Left common carotid artery plus branches (tissue), 1 donor: ENCODE results near the gene ENGASE.

GRCh38 chr17:78257739-78258441, 26.5 kb downstream of the TMEM235 start:
- PRO-cap: no peak

- PRO-cap: no peak
Measured at GRCh38 chr17:78271415-78272509, 40.3 kb downstream of the TMEM235 start.

DNA sequence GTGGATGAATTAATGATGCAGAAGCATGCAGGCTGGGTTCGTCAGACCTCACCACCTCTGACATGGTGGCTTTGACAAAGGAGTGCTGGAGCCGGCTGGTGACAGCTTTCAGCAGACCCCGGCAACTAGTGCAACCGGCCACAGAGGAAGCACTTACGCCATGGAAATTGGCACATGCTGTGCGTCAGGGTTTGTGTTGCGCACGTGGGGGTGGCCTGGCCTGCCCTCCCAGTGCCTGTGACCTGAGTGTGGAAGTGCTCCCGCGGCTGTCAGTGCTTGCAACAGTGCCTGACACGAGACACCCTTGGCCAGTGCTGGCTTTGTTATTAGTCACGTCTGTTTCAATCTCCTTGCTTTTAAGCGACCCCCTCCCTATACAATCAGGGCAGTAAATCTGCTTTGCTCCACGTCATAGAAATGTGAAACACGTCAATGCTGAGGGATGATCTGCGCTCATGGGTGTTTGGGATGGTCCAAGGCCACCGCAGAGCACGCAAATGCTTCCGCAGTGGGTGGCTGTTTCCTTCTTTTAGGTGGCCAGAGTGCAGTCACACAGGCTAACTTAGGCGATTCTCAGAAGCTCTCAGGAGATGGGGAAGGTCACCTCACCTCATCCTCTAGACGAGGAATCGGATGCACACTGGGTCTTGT, 64.3 kb downstream of the PGS1 start:
- PRO-cap: no peak

DNA sequence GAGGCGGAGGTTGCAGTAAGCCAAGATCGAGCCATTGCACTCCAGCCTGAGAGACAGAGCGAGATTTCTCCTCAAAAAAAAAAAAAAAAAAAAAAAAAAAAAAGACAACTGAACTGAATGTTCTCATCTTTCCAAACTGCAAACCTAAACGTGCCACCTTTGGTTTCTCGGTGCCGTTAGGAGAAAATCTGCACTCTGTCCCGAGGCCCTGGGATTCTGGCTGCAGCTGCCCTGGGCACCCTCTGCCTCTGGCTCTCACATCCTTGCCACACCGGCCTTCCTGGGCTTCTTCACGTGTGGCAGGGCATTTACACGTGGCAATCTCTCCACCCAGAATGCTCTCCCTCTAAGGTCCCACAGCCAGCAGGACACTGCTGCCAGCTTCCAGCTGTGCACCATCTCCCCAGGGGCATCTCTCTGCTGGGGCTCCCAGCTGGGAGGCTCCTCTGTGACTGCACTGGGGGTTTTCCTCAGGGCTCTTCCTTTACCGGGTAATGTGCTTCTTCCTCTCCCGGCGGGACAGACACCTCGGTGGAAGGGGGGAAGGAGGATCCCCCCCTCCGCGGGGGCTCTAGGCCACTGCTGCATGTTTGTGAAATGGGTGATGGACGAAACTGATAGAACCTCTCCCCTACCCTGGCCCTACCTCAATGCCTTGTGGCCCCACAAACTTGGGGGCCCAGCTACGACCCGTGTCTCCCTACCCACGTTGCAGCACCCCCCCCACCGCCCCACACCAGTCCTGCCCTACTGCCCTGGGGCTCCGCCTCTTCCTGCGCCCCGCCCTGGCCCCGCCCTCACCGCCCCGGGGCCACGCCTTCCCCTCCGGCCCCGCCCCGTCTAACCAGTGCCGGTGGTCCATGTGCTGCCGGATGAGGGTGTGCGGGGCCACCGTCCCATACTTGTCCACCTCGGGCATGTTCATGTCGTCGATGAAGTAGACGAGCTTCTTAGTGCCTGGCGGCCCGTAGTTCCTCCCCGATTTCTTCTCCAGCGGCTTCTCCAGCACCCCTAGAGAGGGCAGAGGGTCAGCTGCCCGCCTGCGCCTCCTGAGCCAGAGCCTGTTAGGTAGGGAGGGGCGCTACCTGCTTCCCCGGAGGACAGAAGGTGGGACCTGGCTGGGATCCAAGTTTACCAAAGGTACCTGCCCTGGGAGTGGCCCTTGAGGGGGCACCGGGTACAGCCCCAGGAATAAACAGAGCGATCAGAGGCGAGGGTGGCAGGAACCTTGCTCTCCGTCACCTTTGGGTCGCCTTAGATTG, 92.7 kb downstream of the DNAH17 start:
- PRO-cap: no peak

DNA sequence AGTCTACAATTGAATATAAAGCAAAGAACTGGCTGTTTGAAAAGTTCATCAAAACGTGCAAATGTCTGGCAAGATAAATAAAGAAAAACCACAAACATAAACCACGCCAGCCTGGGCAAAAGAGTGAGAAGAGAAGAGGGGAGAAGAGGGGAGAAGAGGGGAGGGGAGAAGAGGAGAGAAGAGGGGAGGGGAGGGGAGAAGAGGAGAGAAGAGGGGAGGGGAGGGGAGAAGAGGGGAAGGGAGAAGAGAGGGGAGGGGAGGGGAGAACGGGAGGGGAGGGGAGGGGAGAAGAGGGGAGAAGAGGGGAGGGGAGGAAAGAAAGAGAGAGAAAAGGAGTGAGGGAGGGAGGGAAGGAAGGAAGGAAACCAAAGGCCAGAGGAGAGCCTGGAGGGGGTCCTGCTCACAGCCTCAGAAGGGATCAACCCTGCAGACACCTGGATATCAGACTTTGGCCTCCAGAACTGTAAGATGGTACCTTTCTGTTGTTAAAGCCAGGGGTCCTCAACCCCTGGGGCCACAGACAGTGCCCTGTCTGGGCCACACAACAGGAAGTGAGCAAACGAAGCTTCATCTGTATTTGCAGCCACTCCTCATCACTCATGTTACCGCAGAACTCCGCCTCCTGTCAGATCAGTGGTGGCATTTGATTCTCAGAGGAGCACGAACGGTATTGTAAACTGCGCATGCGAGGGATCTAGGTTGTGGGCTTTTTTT, 54.5 kb upstream of the DNAH17 start:
- PRO-cap: no peak

- PRO-cap: no peak
Measured at GRCh38 chr17:78682363-78683045, 99.6 kb downstream of the CYTH1 start.

DNA sequence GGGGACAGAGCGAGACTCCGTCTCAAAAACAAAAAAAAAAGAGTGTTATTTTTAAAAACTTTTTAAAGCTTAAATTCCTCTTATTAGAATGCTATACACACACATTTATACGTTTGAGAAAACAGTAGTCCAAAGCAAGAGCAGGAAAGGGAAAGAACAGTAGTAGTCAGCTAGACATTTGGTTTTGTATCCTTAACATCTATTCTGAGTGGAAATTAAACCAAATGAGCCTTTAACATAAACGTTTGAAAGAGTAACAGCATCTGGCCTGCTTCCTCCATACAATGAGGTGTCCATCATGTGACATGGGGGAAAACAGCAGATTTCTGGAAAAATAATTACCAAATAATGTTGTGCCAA, 20.4 kb downstream of the CYTH1 start:
- PRO-cap: no peak

GRCh38 chr17:78769323-78769684, 12.8 kb downstream of the CYTH1 start:
- PRO-cap: no peak

DNA sequence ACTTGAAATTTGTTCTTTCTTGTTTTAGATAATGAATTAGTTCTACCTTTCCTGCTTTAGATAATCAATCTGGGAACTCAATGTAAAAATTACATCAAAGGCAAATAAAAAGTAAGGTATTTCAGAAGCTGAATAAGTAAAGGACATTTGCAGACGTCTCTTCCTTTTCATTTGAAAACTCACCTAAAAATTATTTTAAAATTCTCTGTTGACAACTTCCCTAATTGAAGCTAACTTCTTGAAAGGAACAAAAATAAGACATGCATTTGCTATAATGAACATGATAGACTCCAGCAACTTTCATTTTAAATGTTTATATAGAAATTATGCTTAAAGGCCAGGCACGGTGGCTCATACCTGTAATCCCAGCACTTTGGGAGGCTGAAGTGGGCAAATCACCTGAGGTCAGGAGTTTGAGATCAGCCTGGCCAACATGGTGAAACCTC, 6.5 kb downstream of the CYTH1 start:
- PRO-cap: no peak

DNA sequence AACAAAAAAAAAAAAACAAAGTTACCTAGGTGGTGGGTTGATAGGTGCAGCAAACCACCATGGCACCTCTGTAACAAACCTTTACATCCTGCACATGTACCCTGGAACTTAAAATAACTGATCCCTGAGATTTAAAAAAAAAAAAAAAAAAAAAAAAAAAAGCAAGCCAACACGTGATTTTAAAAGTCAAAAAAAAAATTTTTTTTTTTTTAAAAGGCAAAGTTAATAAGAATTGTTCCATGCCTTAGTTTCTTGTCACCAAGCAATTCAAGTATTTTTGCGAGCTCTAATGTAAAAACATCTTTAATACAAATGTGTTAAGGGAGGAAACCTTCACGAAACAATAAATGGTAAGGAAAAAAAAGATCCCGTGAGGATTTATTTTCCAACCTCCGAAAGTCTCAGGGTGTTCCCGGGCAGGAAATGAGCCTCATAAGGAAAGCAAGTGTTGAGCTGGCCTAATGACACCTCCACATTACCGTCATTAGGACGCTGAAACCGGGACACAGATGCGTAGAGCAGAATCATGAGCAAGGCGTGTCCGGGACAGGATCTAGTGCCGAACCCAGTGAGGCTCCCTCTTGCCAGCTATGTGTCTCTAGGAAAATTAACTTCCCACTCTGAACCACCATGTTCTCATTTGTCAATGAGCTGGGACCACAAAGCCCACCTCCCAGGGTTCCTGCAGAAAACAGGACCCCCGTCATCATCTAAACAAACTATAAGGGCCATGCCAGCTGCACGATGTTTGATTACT, 22.6 kb upstream of the CYTH1 start:
- PRO-cap: no peak

DNA sequence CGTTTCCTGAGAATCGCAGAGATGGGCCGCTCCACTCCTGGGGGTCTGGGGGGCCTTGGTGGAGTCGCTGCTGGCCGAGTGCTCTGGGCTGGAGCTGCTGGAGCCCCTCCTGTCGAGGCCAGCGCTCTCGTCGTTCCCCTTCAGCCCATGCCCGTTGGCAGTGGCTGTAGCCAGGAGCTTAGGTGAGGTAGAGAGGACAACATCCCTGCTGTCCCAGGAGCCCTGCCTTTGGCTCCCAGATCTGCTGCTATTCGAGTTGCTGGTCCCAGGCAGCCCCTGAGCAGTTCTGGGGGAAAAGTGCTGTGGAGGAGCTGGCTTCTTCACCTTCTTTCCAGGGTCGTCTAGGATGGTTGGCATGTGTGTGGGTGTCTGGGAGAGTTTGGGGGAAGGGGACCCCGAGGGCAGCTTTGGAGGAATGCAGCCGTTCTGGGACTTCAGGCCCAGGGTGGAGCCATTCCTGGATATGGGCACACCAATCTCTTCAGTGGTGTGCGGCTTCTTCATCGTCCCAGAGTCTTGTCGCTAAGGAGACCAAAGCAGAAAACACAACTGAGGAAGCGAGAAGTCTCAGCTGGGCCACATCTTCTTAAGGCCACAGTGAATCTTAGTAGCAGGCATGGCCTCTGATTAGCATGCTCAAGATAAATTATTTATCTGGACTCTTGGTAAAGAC, 25.2 kb upstream of the CYTH1 start:
- PRO-cap: no peak

DNA sequence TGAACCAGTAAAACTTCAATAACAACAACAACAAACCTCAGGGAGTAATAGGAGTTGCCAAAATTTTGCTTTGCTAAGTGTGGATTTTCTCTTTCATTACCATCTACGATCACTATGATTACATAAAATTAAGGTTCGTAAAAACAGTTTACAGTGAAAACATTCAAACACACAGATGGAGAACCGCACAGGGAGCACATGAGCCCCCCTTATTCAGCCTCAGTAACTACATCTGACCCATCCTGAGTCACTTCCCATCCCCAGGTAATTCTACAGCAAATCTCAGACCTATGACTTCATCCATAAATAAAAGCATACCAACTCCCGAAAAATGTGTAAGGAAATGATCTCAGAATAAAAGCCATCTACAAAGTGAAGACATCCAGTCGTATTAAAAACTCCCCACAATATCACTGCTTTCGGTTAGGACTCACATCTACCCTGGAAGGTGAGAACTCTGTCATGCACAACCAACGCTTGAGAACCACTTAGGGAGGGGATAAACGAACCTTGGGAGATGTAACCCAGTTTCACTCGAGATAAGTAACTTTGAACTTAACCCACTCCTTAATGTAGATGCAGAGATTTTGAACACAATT, 1.4 kb downstream of the USP36 start:
- PRO-cap: no peak

DNA sequence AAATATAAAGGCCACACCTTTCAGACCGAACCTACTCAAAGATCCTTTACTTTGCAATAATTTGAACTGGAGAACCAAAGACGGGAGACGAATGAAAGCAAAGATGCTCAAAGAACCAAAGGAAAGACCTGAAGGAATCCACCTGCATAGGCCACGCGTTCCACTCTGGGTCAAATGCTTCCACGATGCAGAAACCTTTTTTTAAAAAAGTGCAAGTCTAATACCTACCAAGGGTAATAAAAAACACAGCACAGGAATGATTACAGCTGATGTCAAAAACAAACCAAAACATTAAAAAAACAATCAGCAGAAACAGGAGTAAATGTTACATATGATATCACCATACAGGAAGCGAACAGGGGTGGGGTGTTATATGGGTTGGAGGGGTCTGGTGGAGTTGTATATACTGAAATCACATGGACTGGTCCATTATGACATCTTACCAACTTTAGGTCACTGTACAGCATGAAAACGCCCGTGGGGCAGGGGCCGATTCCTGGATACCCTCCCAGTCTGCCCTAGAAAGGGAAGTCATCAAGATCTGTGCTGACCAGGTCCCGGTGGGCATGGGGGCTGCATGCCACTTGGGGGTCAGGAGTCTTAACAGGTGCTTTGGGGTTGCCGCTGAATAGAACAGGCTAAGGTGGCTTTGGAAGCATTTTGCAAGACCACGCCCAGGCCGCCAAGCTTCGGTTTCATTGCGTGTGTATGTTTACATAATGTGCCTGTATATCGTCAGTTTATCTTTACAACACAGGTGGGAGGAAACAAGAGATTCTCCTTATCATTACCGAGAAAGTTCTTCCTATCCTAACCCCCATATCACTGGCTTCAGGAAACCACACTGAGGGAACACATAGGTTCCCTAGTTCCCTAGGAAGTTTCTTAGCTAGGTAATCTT, 13.1 kb upstream of the USP36 start:
- PRO-cap: no peak

GRCh38 chr17:78899228-78900050, 3.6 kb downstream of the CEP295NL start:
- PRO-cap: no peak

DNA sequence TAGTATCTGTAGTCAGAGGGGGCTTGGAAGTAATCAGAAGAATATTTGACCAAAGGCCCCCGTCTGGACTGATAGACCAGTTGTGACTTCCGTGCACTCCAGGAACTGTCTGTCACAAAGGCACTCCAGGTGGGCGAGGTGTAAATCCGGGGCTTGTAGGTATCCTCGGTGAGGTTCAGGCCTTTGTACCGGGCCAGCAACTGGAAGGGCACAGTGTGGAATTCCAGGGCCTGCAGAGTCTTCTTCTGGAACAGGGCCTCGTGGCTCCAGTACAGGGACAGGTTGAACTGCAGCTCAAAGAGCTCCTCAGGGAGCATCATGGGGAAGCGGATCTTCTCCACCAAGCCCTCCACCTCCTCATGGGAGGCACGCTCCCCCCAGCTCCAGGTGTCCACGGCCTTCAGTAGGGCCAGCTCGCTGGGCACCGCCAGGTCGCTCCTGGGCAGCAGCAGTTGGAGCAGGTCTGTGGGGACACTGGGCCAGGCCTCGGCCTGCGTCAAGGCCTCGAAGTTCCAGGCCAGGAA, 7.7 kb downstream of the LGALS3BP start:
- PRO-cap: no peak

DNA sequence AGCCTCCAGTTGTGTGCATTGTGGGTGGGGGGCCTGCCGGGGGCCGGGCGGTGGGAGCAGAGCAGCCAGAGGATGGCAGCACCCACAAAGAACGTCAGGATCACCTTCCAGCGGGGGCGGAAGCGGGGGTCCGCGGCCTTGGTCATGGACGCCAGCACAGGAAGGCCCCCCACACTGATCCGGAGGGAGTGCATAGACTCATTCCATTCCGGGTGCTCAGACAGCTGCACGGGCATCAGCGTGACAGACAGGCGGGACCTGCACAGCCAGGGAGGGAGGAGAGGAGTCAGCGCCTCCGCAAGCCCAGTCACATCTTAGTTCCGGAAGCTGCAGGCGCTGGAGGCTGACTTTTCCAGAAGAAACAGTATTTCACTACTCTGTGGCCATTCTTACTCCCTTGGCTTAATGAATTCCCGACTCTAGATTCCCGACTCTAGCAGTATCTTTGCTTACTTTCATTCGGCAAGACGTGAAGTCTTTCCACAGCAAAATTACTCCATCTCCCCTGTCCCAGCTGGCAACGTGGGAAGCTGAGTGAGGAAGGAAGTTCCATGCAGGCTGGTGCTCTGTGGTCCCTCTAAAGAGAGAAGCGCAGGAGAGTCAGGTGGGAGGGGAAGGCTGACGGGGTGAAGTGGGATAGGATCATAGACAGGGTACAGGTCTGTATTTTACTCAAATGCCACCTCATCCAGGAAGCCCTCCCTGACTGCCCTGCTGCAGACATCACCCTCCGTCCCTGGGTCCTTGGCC, 12.0 kb downstream of the CANT1 start:
- PRO-cap: no peak

DNA sequence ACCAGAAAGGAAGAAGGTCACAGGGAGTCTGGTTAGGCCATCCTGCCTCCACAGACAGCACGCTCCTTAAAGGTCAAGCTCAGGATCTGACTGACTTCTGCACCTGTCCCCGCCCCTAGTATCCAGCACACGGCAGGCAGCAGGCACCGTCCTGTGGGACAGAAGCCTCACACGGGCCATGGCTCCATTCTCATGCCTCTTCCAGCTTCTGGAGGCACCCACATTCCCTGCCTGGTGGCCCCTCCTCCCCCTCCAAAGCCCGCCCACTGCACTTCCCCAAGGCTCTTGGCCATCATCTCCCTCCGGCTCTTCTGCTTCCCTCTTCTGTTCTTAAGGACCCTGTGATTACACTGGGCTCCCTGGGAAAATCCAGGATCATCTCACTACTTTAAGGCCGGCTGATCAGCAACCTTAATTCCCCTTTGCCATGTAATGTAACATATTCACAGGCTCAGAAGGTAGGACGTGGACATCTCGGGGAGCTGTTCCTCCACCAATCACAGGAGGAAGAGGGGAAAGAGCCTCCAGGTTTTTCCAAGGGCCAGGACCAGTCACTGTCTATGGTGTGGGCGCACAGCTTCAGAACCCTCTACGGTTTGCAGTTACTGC, 3.5 kb downstream of the CANT1 start:
- PRO-cap: no peak

DNA sequence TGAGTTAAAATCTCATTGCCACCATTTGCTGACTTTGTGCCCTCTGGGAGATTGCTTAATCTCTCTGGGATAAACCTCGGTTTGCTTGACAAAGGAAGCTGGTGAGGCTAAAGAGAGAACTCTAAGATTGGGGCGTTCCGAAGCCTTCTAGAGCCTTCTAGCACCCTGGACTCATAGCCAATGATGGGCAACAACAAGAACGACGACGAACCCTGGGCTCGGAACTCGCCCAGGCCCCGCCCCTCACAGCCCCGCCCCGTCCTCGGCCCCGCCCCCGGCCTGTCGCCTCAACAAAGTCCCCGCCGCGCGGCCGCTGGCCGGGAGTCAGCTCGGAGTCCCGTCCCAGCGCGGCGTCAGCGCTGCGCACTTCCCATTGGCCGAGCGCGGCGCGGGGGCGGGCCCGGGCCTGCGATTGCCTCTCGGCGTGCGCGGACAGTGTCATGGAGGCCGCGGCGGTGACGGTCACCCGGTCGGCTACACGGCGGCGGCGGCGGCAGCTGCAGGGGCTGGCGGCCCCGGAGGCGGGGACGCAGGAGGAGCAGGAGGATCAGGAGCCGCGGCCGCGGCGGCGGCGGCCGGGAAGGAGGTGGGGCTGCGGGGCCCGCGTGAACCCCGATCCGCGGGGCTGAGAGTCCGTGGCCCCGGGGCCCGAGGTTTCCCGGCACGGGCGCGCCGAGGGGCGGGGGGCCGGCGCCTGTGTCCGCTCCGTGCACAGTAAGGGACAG, at the start of gene ENGASE:
ENGASE (plus strand) TSS at position 320 of the 725 bp plus-strand sequence.
- PRO-cap: unidirectional peak, plus-strand start at position 320 of the sequence; unidirectional peak, plus-strand start at position 441 of the sequence; unidirectional peak, plus-strand start at position 502 of the sequence

GRCh38 chr17:79228015-79228553, 153.5 kb downstream of the ENGASE start:
- PRO-cap: no peak

DNA sequence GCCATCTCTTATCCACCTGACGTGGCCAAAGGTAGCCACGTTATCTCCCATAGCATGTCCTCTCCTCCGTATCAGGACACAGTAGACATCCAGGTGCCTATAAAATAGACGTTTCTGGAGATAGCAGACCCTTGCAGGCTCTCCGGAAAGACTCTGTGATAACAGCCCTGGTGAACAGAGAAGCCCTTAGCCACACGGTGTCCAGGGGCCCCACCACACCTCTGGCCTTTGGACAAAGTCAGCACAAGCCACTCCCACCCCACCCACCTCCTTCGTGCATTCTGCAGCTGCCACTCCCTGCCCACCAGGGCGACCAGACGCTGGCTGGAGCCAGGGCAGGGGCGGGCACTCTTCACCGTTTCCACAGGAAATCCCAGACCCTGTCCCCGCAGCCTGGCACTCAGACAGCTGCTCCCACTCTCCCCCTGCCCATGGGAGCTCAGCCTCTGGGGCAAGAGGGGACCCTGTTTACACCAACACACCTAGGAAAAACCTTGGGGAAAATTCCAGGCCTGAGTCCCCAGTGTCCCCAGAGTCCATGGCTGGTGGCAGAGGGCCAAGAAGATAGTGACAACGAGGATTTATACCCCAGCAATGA, 15.4 kb upstream of the ENPP7 start:
- PRO-cap: no peak